ENCODE measurements around a stretch of chr18.

DNA sequence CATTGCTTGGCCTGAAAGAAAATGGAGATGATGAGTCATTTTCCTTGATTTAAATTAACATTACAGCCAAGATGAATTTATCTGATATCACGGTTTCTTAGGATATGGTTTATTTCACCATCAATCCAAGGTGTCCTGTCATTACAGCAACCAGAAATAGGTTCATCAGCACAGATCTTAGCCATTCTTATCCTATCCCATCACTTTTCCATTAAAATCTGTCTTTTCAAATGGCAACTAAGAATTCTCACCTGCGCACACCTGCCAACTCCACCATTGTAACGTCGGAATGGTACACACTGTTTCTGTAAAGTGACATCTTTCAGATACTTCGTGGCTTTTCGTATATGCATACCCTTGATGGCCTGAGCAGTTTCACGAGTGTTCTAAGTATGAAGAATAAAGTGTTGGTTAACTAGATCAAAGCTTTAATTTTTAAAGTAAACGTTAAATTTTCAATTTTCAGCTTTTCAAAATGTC, 1.7 kb downstream of the RPL17 start:
- RRBS, 2 experiments, result no CpG with 5 or more reads among the region's 8 CpGs

- RRBS, 2 experiments, result no CpG with 5 or more reads among the region's 6 CpGs
Measured at GRCh38 chr18:49668819-49669383, 107.0 kb downstream of the LIPG start.

DNA sequence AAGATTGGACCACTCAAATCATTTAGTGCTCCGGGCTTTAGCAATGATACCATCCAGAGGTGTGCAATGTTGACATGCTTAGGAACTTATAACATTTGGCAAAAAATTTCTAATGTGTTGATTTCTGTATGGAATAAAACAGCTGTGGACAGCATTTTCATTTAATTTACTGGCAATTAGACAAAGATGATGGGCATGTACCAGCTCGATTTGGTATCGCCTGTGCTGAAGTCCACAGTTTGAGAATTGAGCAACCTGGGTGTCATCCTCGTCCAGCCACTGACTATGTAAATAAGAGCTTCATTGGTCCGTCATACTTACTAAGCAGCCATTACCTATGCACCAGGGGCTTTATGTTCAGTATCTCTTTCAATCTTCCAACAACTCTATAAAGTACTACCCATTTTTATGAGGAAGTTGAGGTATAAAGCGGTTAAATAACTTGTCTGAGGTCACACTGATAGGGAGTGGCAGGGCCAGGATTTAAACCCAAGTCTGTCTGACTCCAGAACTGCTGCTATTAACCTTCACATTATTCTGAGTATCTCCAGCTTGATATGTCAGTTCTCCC, 24.6 kb upstream of the ACAA2 start:
- RRBS, 2 experiments, result no CpG with 5 or more reads among the region's 6 CpGs

- RRBS, 2 experiments, result no CpG with 5 or more reads among the region's 8 CpGs
Measured at GRCh38 chr18:49902682-49902928, 89.3 kb upstream of the ACAA2 start.

- RRBS, 2 experiments, result no CpG with 5 or more reads among the region's 6 CpGs
Measured at GRCh38 chr18:50097492-50098146, 97.3 kb downstream of the MYO5B start.

DNA sequence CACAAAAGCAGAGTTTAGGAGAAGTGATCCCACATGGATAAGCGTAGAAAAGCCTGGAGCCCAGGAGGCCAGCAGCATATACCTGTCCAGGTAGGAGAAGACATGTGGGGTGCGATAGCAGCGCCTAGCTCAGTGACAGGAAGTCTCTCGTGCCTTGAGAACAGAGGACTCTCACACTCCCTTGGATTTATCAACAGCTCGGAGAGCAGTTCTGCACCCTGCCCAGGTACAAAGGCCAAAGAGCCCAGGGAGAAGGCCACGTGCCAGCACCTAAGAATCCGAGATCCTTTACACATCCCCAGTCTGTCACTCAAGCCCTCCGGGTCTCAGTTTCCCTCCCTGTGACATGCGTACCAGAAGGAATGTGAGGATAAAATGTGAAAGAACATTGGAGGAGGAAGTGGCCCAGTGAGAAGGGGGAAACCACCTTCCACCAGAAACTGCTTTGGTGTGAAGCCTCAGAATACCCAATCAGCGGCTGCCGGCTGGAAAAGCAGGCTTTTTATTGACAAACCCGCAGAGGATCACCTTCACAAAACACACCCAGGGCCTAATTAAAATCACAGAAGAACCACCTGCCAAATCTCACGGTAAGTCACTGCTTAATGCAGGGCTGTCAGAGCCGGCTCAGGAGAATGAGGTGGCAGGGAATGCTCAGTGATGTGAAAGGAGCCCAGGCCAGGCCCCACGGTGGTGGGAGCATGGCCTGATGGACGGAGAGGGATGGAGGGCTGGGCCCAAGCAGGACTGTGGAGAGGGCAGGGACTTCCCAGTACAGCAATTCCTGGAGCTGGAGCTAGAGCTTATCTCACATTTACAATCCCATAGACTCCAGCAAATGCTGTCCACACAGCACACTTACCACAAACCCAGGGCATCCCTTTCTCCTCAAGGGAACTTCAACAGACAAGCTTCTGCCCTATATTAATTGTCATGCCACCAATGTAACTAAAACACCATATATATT, 66.2 kb downstream of the MYO5B start:
- RRBS, 2 experiments, result no CpG with 5 or more reads among the region's 16 CpGs

GRCh38 chr18:50151558-50152225, 43.3 kb downstream of the MYO5B start:
- RRBS, 2 experiments, result no CpG with 5 or more reads among the region's 10 CpGs

DNA sequence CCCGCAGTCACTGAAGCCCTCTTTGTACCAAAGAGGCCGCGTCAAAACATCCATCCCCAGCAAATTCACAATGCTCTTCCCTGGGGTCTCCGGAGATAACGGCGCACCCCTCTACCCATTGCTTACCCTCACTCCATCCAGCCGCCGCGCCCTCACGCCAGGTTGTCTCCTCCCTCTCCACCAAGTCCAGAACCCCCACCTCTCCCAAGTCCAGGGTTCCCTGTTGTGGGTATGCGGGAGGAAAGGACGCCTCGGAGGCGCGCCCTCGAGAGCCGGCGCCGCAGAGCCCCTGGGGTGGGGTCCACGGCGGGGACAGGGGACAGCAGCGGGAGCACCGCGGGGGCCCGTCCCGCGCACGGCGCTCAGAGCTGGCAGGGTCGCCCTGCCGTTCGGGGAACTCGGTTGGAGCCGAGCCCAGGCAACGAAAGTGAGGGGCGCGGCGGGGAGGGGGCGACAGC, 870 bp downstream of the MYO5B start:
- RRBS, 2 experiments, result 0% methylated on average over 1 of the region's 39 CpGs; no CpG with 5 or more reads in 1 of the 2 experiments

GRCh38 chr18:50658972-50659535, 99.2 kb downstream of the MAPK4 start:
- RRBS, 2 experiments, result no CpG with 5 or more reads among the region's 6 CpGs

GRCh38 chr18:51066835-51067429, 36.9 kb downstream of the SMAD4 start:
- RRBS, 2 experiments, result no CpG with 5 or more reads among the region's 4 CpGs

DNA sequence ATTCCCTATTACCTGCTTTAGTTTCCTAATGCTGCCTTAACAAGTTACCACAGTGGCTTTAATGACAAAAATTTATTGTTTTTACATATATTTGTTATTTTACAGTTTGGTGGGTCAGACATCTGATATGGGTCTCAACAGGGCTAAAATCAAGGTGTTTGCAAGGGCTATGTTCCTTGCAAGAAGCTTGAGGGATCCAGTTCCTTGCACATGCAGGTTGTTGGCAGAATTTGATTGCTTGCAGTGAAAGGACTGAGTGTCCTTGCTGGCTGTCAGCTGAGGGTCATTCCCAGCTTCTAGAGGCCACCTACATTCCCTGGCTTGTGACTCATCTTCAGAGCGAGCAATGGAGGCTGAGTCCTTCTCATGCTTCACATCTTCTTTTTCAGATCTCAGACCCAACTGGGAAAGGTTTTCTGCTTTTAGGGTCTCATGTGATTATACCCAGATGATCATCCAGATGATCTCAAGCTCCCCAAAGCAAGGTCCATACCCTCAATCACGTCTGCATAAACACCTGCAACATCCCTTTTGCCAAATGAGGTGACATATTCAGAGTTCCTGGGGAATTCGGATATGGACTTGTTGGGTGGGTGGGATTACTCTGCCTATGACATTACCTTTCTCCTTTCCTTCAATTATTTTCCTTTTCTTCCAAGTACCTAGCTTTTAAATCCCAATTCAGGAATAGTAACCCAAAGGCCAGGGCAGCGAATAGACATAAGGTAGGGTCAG, 12.3 kb downstream of the MEX3C start:
- RRBS, 2 experiments, result no CpG with 5 or more reads among the region's 4 CpGs

DNA sequence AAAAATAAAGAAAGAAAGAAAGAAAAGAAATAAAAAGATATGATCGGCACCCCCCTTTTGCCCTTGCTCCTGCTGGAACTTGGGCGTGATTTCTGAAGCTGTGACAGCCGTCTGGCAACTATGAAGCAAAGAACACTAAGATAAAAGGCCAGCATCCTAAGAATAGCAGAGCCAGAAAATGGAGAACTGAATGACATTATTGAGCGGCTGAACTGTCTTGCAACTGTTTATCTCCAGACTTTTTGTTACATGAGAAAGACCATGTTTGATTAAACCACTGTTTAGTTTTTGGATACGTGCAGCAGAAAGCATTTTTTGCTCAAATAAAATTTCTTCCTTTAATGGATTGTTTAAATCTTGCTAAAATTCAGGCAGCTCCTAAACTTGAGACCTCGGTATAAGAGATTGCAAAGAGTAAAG, 8.1 kb upstream of the MBD2 start:
- RRBS, 2 experiments, result no CpG with 5 or more reads among the region's 6 CpGs

- RRBS, 2 experiments, result 1 to 3% methylated on average over 7 of the region's 42 CpGs
Measured at GRCh38 chr18:54269669-54270655, 645 bp downstream of the POLI start.

GRCh38 chr18:54829754-54830351, 1.6 kb downstream of the RAB27B start:
- RRBS, 2 experiments, result no CpG with 5 or more reads among the region's 1 CpG

DNA sequence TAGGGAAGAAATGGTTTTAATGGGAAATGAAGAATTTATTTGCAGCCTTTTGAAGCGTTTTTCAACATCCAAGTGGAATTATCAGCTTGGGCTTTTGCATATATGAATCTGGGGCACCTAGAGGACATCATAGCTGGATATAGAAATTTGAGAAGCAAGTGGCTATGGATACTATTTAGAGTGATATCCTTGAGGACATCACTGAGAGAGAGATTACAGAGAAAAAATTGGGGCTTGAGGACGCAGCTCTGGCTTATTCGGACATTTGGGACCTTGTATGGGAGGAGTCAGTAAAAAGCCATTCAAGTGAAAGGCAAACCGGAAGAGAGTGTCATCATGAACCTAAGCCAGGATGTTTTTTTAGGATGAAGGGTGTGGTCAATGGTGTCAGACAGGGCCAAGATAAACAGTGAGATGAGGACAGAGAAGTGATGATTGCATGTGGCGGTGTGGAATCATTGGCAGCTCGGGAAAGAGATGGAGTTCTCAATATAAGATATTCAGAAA, 4.2 kb downstream of the RAB27B start:
- RRBS, 2 experiments, result no CpG with 5 or more reads among the region's 6 CpGs

- RRBS, 2 experiments, result no CpG with 5 or more reads among the region's 3 CpGs
Measured at GRCh38 chr18:55187567-55188044, 228.3 kb upstream of the CCDC68 start.

GRCh38 chr18:55243650-55244472, 284.6 kb upstream of the CCDC68 start:
- RRBS, 2 experiments, result no CpG with 5 or more reads among the region's 9 CpGs

DNA sequence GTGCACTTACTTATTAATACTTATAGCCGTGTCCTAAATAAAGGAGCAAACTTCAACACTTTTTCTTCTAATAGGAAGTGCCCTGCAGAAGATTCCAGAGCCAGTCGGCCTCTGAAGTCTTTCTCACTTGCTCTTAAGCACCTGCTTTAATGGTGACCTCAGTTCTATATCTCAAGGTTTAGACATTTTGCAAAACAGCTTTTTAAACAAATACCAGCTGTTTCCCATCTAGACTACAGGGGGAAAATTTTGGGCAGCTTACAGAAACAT, 285.2 kb upstream of the CCDC68 start:
- RRBS, 2 experiments, result no CpG with 5 or more reads among the region's 2 CpGs

GRCh38 chr18:55323096-55323694, 264.8 kb downstream of the TCF4 start:
- RRBS, 2 experiments, result no CpG with 5 or more reads among the region's 9 CpGs

DNA sequence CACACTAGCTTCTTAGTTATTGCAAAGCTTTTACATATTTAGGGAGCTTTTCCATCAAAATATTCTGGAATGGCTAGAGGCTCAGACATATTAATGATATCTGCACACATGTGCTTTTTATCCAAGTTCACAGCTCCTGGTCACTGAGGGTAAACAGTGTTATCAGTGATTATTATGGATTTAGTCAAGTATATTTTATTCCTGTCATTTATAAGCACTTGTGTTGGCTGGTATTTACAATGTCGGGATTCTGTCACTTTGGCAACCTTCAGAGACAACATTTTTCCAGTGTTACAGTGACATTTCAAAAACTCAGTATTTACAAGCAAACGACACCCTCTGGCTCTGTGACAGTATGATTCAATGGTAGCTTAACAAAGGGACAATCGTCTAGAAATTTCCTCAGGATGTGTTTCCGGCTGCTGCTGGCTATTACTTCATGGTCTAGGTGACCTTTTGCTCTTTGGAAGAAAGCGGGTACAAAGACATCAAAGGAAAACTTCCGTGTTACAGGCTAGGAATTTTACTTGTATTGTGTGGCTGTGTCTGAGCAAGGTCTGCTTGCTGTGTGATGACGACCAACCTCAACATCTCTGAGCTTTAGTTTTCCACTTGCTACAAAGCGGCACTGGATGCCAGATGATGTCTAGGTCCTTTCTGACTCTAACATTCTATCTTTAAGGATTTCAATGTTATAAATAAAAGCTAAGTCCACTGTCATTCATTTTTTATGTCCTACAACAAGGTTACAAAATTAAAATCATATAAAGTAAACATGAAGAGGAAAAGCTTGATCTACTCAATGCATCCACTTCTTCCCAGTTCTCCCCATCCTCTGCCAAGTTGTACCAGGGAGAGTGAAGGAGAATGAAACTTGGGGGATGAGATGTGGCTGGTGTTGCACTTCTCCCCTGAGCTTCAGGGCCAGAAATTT, 200.3 kb downstream of the TCF4 start:
- RRBS, 2 experiments, result no CpG with 5 or more reads among the region's 8 CpGs

All from bronchial epithelial cell (primary cell).